ENCODE data around the genes TREML2, NCR2, MDFI and PRICKLE4.

DNA sequence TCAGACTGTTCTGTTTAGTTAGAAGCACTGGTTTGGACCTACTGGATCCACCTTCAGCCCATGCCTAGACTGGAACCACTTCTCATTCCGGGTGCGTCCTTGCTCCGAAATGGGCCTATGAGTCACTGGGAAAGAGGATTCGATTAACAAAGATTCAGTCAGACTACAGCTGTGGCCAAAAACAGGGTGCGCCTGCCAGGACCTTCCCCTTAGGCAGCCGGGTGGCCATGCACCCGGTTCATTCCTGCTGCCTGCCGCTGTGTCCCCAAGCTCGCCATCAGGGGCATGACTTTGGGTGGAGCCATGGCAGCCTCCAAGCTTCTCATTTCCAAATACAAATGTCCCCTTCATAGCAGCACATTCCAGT lies 14.6 kb upstream of the KCNK5 start:
- RRBS: no CpG with 5 or more reads among the region's 9 CpGs

GRCh38 chr6:39792797-39793664 lies 855 bp downstream of the DAAM2 start:
- RRBS: 15% methylated on average over 6 of the region's 25 CpGs

GRCh38 chr6:39818723-39819073 lies 26.5 kb downstream of the DAAM2 start:
- RRBS: no CpG with 5 or more reads among the region's 2 CpGs

DNA sequence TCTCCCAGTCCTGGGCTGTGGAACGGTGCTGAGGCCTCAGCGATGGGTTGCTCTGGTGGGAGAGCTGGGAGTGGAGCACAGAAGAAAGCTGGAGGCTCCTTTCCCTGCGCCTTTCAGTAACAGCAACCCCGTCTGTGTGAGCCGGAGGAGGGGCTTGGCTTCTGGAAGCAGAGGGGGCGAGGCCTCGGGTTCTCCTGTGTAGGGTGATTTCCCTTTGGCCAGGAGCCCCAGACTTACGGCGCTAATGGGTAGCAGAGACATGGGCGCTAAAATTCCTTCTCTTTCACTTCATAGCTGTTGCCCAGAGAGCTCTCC lies 55.0 kb downstream of the DAAM2 start:
- RRBS: no CpG with 5 or more reads among the region's 10 CpGs

- RRBS: no CpG with 5 or more reads among the region's 10 CpGs
These were observed 63.2 kb downstream of the DAAM2 start for GRCh38 chr6:39855180-39855988.

GRCh38 chr6:40138406-40138954 lies 204.2 kb upstream of the MOCS1 start:
- RRBS: no CpG with 5 or more reads among the region's 8 CpGs

GRCh38 chr6:40572499-40572833 lies 14.7 kb downstream of the LRFN2 start:
- RRBS: no CpG with 5 or more reads among the region's 1 CpG

DNA sequence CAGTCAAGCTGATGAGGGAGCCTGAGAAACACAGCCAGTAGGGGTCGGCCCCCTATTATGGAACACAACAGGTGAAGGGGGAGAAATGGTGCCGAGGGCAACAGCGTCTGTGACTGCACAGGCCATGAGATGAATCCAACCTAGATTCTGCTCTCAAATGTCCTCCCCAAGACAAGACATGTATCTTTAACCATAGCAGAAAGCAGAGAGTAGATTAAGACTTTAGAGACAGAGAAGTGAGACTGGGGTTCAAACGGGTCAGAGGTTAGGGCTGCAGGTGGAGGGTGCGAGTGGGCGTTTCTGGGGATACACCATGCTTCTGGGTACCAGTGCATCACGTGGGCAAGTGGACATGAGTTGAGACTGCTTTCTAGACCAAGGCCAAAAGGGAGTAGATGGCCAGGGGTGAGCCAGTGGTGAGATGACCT lies 156.3 kb upstream of the LRFN2 start:
- RRBS: no CpG with 5 or more reads among the region's 7 CpGs

DNA sequence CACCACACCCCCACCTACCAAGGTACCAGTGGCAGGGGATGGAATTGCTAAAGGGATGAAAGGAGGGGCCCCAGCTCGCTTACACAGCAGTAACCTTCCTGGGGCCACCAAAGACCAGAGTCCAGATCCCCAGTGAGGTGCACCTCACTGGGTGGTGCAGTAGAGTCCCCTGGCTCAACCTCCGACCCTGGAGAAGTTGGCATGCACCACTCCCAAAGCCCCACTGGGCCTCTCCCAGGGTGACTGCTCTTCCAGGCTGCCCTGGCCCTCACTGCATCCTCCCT lies 821 bp downstream of the UNC5CL start:
- RRBS: no CpG with 5 or more reads among the region's 2 CpGs

- RRBS: no CpG with 5 or more reads among the region's 1 CpG
These were observed 3.5 kb upstream of the APOBEC2 start for GRCh38 chr6:41049446-41049915.

DNA sequence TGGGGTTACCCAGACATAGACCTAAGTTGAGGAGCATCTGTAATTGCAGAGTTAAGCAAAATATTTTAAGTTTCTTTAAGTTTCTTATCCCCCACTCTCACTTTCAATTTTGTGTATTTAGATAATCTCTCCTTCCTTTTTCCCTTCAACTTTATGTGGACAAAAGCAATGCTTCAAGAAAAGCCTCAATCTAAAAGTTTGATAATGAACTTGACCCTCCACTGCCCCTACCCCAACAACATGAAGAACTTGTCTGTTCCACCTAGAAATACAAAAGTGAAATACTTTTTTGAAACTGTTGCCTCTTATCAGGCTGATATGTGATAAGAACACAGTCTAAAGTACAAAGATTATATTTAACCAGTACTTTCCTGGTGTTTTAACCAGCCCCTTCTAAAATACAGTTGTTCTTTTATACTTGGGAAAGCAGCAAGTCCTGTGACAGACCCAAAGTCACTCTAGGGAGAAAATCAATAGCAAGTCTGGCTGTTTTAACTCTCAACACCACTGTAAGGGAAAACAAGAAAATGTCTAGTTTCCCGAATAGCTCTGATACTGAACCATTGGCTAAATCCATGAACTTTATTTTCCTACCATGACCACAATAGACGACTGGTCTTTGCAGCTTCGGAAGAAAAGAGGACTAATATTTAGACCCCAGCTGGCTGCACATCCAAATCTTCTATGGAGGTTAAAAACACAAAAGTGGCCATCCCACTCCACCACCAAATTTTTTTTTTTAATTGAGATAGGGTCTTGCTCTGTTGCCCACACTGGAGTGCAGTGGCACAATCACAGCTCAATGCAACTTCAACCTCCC lies 6.5 kb downstream of the OARD1 start:
- RRBS: no CpG with 5 or more reads among the region's 3 CpGs

DNA sequence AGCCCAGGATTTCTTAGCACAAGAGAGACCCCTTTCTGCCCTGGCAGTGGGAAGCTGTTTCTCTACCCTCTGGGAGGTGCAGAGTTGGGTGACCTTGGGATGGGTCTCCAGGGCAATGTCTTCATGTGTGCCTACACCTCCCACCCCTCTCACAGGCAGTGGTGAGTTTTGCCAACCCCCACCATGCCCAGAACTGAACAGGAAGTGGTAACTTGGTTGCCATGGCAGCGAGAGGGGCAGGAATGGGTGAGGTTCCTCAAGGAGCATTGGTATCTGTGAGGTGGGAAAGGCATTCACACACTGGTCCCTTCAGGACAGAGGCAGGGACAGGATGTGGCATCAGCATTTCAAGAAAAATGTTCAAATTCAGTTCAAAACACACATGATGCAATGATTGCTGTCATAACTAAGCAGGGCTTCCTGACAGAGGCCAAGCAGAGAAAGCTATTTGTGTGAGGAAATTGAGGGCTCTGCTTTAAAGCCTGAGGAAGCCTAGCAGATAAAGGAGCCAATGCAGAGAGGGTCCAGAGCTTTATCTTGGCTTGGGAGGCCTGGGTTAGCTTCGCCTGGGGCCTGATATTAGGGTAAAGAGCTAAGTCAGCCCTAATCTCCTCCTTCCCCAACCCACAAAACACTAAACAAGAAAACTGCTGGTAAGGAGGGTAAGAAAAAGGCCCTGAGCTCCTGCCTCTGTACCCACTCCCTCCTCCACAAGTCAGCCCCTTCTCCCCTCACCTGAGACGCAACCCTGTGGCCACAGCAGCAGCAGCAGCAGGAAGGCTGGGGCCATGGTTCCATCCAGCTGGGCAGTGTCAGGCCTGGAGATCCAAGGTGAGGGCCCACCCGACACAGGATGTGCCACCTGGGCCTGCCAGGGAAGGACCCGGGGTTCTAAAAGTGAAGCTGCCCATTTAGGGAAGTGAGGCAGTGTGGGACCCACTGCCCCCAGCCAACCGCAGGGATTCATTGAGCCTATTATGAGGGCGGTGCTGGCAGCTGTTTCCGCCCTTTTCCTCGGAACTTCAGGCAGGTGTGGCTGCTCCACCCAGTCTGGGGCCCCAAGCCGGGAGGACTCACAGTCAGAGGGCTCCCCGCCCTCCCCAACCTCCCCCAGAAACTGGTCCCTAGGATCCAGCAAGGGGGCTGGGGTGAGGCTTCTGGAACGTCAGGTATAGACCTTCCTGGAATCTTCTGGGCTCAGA lies at the start of gene TREML2:
Gene TREML2, minus strand, starts transcription at position 931 of the 1,202 bp plus-strand sequence.
- RRBS: no CpG with 5 or more reads among the region's 12 CpGs

DNA sequence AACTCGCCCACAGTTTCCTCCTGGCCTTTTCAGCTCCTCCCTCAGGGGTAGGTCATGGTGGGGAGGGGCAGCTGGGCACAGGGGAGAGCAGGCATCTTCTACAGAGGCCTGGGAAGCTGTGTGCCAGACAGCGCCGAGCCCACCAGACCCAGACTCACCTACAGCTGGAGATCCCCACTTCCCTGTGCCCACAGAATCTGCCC lies at the start of gene NCR2:
Gene NCR2, plus strand, starts transcription at position 90 of the 203 bp plus-strand sequence.
- RRBS: no CpG with 5 or more reads among the region's 3 CpGs

DNA sequence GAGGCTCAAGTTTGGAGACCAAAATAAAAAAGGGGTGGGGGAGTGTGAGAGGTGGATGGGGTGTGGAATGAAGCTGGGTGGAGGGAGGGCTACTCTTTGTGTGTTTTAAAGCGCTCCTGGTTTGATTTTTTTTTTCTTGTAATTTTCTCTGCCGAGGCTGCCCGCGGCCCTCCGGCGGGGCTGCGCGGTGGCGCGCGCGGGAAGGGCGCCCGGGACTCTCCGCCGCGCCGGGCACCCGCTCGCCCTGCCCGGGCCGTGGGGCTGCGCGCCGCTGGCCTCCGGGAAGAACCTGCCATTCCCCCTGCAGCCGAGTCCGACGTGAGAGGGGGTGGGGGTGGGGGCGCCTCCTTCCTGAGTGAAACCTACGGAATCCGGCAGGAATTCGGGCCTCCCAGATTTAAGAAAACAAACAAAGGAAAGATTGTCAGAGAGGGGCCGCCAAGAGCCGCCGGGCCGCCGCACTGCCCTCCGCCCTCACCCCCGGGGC lies 42.5 kb upstream of the FOXP4 start:
- RRBS: 1% methylated on average over 19 of the region's 40 CpGs

GRCh38 chr6:41545303-41545636 lies 911 bp upstream of the FOXP4 start:
- RRBS: 16% methylated on average over 2 of the region's 13 CpGs

GRCh38 chr6:41638069-41638942 lies at the start of gene MDFI:
Gene MDFI (plus strand): TSS chr6:41638468.
- RRBS: 2% methylated on average over 42 of the region's 82 CpGs

- RRBS: no CpG with 5 or more reads among the region's 29 CpGs
These were observed 11.8 kb downstream of the TFEB start for GRCh38 chr6:41723244-41724327.

GRCh38 chr6:41732516-41733582 lies 2.6 kb downstream of the TFEB start:
- RRBS: 46% methylated on average over 3 of the region's 14 CpGs

- RRBS: 2% methylated on average over 20 of the region's 54 CpGs
These were observed at the start of gene PRICKLE4 for GRCh38 chr6:41780318-41781213. Gene PRICKLE4 (plus strand): TSS chr6:41780782.

DNA sequence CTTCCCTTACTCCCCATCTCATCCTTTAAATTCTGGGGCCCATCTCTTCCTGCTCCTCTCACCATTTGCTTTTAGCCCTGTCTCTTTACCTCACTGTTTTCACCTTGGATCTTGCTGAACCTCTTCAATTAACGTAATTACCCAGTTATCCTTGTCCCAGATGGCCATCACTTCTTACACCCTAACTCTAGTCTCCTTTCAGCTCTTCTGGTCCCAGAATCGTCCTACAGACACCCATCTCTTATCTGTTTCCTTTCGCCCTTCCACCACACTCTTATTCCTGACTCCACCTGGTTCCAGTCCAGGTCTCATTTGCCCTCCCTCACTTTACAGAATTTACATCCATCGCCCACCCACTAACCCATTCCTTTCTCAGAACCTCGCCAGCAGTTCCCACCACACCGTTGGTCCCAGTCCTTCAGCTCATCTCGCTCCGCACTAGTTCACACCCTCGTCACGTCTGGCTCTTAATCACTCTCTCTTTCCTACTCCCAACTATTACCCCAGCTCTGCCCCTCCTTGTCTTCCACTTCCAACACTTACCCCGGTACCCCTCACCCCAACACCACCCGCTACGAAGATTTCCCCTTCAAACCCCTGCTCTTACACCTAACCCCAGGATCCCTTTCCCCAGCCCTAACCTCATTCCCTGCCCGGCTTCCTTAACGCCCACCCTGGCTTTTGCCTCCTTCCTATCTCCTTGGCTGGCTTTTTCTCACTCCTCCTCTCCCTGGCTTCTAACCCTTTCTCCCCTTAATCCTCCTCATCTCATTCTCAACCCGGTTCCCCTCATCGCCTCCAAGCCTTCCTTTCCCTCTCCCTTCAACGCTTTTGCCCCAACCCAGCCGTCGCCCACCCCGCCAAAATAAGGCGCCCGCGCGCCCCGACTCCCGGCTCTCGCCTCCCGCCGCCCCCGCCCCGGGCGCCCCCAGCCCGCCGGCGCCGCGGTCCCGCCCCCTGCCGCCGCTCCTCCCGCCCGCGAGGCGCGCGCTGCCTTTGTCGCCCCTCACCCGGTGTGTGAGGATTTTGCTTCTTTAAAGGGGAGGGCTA lies 730 bp downstream of the USP49 start:
- RRBS: under 1% methylated on average over 26 of the region's 49 CpGs